Colonic mucosa (tissue), 1 donor: ENCODE results near the gene MYOF.

- PRO-cap: no peak
These were observed 67.4 kb downstream of the HHEX start for GRCh38 chr10:92756937-92757742.

DNA sequence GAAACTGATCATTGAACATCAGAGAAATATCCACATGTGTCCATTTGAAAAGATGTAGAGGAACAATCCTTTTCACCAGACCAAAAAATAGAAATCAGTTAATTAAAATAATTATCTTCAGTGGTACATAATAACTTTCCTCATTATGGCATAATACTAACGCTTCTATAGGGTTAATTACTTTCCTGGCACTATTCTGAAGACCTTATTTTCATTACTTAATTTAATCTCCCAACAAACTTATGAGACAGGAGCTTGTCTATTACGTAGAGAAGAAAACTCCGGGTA, 30.3 kb upstream of the EXOC6 start:
- PRO-cap: unidirectional peak, minus-strand start at position 89 of the sequence

DNA sequence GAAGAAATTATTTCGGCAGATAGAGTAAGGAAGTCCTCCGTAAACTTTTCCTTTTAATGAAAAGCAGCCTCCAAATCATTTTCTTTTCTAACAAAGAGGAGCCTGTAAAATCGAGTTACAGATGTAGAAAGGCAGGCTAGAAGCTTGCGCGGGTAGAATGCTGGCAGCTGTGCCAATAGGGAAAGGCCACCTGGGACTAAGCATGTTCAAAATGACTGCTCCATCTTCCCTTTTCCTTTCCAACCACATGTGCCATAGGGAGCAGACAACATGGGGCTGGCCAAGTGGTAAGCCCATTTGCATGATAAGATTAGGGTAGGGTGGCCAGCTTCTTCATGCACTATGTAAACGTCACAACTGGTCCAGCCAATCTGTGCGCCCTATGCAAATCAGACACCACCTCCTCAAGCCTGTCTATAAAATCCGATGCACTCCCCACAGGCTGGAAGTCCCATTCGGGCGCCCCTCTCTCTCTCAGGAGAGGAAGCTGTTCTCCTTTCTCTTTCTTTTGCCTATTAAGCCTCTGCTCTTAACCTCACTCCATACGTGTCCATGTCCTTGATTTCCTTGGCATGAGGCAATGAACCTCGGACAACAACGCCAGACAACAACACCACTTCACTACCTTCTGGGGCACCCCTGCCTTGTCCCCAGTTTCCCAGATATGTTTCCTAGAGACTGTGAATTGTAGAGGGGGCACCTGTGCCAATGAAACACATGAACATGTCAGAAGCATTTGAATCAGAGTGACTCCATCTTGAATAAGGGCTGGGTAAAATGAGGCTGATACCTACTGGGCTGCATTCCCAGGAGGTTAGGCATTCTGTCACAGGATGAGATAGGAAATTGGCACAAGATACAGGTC, 19.2 kb upstream of the EXOC6 start:
- PRO-cap: no peak

GRCh38 chr10:93384068-93384444, 98.1 kb downstream of the MYOF start:
- PRO-cap: no peak

DNA sequence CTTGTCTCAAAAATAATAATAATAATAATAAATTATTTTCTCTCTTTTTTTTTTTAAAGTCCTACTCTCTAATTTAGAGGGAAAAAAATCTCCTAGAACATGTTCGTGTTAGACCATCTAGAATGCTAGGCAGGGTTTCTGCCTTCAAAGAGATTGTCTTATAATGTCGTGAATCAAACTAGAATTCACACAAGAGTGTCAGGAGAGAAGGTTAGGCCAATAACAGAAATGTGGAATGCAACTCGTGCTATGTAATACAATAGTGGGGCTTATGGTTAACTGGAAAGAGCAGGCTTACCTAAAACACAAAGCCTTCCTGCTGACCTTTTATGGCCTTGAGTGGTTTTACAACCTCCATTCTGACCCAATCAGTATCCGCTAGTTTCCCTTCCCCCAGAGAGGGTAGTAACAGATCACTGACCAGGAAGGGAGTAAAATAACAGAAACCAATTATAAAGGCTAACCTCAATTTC, 46.2 kb downstream of the MYOF start:
- PRO-cap: no peak

- PRO-cap: no peak
These were observed 19.1 kb downstream of the MYOF start for GRCh38 chr10:93462972-93463483.

DNA sequence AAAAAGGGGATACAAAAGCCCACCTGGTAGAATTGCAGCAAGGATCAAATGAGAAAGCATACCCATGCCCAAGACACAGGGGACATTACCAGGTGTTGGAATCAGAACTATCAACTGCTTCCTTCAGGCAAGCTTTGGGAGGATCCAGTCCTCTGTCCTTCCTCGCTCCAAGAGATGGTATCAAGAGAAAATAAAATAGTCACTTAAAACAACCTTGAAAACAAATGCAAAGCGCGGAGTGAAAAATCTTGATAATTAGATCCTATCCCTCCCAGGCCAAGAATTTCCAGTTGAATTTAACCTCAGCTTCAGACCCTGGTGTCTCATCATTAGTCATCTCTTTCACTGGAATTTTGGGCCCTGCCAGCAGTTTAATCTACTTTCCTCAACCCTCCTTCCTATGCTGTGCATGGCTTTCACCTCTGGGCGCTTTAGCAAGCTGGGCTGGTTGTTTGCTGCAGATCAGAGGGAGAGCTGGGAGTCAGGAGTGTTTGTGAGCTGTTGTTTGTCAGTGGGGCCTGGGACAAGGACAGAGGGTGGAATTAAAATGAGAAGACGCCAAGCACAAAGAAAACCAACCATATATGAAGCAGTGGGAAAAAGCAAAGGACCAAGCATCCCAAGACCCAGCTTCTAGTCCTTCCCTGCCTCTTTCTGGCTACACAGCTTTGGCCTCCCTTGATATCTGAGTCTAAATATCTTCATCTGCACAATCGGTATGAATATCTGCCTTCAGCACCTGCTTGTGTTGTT, 13.6 kb downstream of the MYOF start:
- PRO-cap: no peak

DNA sequence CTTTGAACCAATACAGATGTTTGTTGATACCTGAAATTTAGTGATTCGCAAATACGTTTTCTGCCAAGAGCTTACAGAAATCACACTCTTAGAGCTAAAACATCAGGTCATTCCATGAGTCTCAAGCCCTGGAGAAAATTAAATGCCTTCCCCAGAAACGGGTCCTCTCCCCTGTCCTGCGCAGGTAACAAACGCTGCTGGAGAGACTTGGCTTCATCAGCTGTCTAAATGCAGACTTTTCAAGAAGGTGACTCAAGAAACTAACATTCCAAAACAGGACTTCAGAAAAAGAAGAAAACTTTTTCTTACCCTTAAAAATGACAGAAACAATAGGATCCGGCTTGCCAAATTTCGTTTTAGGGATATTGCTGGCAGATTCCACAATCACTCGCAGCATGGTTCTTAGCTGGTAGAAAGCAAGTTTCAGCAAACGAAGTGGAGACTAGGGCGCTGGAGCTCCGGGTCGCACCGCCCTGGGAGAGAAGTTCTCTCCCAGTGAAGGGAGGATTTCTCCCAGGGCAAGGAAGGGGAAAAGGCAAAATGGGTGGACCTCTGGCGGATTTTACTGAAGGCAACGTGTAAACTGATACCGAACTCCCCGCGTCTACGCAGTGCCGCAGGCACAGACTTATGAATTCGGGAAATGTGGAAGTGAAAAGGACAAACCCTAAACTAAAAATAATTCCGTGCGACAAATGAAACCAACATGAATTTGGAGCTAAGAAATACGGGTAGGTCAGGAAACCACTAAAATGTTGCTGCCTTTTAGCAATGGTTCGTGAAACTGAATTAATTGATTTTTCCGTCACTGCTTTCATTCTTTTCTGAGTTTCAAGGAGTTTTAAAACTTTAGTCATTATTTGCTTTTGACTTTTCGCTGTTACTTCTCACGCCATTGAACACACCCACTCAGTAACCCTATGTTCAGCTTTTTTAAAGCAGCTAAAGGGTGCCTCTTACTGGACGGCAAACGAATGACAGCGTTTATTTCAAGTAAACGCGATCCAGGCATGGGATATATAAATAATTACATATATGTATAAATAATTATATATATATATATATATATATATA, at the start of gene MYOF:
TSS of gene MYOF (minus strand) at position 537 of the 1,074 bp plus-strand sequence.
- PRO-cap: bidirectional peak, plus-strand start at position 516 of the sequence, minus-strand start at position 497 of the sequence; unidirectional peak, minus-strand start at position 608 of the sequence; unidirectional peak, minus-strand start at position 826 of the sequence; unidirectional peak, minus-strand start at position 897 of the sequence

DNA sequence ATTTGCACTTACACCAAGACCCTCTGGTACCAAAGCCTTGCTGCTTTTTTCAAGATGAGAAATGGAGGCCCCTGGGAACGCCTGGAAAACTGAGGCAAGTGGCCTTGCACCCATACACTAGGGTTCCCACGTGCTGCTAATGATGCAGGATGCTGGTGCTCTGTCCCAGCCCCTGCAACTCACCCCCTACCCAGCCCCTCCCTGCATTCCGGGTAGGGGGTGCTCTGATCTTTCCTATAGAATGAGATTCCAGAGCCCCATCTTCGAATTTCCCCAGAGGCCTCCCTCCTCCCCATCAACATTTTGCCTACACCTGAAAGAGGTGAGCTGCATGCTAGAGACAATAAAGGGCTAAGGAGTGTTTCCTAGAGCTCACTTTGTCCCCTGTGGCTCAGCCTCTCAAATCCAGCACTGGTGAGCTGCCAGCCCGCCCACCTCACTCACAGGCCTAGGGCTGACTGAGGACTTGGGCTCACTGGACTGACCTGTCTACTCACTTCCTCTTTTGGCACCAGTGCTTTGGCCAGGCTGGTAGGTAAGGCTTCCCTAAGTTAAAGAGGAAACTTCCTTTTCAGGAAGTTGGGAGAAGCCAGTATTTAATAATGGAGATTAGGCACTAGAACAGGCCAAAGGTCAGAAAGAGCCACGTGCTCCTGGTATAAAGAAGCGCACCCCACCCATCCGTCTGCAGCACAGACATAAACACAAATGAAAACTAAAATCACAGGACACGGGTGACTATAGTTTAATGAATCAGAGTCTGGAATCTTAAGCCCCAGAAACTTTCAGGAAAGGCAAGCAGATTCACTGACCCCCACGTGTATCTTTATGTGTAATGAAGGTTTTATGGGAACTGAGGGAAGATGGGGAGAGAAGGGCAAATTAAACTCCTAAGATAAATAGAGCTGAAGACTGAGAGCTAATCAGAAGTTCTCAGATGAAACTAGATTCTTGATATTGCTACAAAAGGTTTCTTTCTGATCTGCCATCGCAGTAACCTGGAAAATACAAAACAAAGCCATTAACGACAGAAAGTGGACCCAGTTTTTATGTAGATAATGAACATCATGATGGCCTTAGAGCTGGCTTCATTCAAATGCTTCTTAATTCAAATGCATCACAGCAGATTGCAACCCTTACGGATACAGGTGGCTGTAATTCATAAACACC, 9.5 kb downstream of the RBP4 start:
- PRO-cap: no peak

DNA sequence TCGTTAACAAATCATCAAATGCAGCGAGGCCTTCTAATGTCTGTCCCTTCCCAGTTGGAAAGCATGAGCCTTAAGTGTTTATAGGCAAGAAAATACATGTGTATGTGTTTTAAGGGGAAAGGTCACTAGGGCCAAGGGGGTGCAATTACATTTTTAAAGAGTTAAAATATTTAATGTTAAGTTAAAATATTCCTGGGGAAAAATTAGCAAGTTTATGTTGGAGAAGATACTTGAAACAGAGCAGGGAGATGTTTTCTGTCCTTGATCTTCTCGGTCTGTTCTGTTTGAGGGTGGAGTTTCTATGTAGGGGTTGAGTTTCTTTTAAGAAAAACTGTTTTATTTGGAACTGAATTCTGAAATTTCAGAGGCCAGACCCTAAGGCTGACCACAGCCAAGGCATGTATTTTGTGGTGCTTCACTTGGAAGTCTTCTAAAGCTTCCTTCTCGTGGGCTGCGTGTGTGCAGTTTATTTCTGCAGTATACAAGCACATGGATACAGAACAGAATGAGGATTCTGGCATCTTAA, 2.9 kb downstream of the SLC35G1 start:
- PRO-cap: no peak

GRCh38 chr10:93916803-93917413, 23.1 kb downstream of the SLC35G1 start:
- PRO-cap: no peak

GRCh38 chr10:94088631-94089384, 95.1 kb downstream of the PLCE1 start:
- PRO-cap: no peak

DNA sequence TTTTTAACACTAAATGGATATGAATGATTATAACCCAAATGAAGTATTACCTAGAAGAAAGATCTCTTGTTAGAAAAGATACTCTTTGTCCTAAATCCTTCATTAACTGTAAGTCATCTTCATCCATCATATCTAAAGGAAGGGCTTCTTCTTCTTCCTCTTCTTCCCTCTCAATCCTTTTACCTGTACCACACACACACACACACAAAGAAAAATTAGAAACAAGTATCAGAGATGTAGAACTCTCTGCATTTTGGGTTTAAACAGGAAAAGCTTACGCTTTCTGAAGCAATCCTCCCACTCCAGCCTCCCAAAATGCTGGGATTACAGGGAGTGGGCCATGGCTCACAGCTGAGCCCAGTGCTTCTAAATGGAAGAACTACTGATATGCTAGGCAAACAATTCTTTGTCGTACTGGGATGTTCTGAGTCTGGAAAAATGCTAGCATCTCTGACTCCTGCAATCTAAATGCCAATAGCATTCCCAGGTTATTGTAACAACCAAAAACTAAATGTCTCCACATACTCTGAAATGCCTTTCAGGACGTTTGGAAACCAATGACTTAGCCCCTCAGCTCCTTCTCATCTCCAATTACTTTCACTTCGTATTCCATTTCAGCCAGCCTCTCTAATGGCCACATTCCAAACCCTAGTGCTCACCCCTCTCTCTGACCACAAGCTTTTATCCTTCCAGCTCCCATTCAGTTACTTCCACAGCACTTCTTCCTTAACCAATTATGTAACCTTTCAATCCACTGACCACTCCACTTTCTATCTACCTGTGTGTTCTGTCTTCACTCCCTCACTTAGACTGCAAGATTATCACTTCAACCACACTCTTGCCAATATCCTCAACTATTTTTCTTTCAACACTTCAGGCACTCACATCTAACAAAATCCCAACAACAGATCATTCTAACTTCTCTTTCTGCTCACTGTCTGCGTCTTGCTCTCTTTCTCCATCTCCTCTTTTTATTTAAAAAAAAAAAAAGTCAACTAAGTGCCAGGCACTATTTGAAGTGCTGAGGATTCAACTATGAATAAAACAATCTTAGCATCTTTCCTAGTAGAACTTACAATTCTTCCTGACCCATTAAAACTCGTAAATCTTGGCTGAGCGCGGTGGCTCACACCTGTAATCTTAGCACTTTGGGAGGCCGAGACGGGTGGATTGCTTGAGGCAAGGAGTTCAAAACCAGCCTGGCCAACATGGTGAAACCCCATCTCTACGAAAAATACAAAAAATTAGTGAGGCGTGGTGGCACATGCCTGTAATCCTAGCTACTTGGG, 4.3 kb downstream of the NOC3L start:
- PRO-cap: no peak

DNA sequence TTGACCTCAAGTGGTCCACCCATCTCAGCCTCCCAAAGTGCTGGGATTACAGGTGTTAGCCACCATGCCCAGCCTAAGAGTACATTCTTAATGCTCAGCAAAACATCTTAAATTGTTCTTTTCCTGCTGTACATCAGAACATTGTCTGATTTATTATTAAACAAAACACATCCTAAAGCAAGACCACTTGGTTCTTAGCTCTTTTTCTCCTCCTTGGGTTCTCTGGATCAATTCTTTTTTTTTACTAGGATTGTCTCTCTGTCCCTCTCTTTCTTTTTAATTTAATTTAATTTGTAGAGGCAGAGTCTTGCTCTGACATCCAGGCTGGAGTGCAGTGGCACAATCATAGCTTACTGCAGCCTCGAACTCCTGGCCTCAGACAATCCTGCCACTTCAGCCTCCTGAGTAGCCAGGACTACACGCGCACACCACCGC, 69.9 kb upstream of the HELLS start:
- PRO-cap: no peak

DNA sequence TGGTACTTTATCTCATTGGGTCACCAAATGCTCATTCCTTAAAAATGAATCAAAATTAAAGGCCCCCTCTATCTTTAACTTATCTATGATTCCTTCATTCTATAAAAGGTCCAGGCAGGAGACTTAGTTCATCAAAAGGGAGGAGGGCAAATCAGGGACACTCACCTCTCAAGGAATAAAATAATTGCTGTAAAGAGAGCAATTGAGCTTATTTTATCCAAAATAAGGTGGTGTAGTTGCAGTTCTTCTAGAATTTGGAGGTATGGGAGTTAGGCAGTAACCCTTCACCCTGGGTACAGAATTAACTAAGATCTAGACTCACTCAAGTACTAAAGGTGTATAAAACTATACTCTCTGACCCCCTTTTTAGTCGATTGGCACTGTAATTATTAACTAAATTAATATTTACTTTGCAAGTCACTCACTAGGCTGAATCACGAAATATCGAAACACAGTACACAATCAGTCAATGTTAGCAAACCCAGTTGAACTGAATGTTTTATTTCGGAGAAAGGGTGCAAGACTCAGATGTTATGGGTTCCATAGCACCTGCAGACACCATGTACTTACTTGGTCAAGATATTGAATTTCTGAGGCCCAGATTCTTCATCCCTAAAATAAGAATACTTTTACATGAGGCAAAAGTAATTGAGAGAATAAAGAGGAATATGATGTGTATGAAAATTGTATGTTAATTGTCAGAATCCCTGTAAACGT, 14.7 kb upstream of the CYP2C19 start:
- PRO-cap: no peak

- PRO-cap: no peak
These were observed 24.7 kb downstream of the CYP2C8 start for GRCh38 chr10:95044259-95045239.

GRCh38 chr10:95229280-95230497, 35.7 kb downstream of the ACSM6 start:
- PRO-cap: no peak

- PRO-cap: unidirectional peak, minus-strand start at chr10:95231096
These were observed 36.7 kb downstream of the ACSM6 start for GRCh38 chr10:95230498-95231304.

DNA sequence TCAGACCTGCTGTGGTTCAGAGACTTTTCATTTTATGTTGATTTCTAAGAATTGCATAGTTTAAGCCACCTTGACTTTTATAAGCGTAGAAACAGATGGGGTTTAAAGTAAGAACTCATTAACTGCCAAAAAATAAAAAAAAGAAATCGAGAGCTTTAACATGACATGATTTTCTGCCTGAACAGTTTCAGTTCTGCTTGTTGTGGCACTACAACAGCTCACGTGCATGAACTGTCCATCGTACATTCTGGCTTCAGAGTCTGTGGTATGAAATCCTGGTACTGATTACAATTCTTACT, 42.1 kb downstream of the ACSM6 start:
- PRO-cap: no peak

GRCh38 chr10:95248678-95250042, 41.6 kb downstream of the PDLIM1 start:
- PRO-cap: no peak